A172 (cell line): ENCODE data around the gene PPP2R3C.

GRCh38 chr14:34130918-34131546 is 180.2 kb upstream of the EGLN3 start:
- RAMPAGE, long total RNA: no peak

DNA sequence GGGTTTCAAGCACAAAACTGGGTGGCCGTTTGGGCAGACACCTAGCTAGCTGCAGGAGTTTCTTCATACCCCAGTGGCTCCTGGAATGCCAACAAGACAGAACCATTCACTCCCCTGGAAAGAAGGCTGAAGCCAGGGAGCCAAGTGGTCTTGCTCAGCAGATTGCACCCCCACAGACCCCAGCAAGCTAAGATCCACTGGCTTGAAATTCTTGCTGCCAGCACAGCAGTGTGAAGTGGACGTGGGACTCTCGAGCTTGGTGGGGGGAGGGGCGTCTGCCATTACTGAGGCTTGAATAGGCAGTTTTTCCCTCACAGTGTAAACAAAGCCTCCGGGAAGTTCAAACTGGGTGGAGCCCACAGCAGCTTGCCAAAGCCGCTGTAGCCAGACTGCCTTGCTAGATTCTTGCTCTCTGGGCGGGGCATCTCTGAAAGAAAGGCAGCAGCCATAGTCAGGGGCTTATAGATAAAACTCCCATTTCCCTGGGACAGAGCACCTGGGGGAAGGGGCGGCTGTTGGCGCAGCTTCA is 188.9 kb upstream of the EGLN3 start:
- RAMPAGE, long total RNA: no peak

- RAMPAGE, long total RNA: no peak
Observed at GRCh38 chr14:34191561-34192034, 240.7 kb upstream of the EGLN3 start.

- RAMPAGE, long total RNA: no peak
Observed at GRCh38 chr14:34364266-34364532, 97.8 kb downstream of the SPTSSA start.

DNA sequence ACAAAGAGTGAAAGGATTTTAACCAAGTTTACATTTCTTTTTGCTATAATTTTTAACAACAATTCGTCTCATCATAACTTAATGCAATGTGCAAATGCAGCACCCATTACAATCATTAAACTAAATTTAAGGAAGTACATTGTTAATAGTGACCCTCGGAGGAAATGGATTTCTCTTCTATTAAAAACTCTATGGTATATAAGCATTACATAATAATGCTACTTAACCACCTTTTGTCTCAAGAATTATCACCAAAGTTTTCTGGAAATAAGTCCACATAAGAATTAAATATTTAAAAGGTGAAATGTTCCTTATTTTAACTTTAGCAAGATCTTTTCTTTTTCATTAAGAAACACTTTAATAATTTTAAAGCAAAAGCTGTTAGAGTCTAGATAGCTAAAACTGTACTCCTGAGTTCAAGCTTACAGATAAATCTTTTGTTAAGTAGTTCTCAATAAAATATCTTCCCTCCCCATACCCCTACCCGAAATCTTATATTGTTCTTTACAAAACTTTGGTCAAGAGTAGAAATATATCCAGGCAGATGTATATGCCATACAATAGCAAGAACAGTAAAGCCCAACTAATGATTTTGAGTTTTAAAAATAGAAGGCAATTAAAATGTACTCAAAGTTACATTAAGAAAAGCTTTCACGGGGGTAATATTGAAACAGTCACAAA is 27.6 kb downstream of the SPTSSA start:
- RAMPAGE, long total RNA: no peak

- RAMPAGE, long total RNA: no peak
Observed at GRCh38 chr14:34568950-34569371, 29.5 kb upstream of the EAPP start.

GRCh38 chr14:34665931-34666521 is 36.1 kb upstream of the SNX6 start:
- RAMPAGE, long total RNA: no peak

GRCh38 chr14:34693019-34693681 is 21.2 kb downstream of the CFL2 start:
- RAMPAGE, long total RNA: no peak

DNA sequence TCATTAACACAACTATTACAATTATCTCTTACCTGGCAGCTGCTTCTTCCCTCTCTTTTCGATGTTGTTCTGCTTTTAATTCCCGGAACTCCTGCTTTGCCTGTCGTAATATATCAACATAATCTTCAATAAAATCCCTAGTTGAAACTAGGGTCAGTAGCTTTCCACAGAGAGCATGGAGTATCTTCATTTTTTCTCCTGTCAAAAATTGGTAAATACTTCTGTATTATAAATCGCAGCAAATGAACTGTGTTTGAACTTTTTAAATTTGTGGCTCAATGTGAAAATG is 69.3 kb upstream of the CFL2 start:
- RAMPAGE, long total RNA: no peak

GRCh38 chr14:34842812-34843790 is 32.1 kb downstream of the BAZ1A start:
- RAMPAGE, long total RNA: no peak

DNA sequence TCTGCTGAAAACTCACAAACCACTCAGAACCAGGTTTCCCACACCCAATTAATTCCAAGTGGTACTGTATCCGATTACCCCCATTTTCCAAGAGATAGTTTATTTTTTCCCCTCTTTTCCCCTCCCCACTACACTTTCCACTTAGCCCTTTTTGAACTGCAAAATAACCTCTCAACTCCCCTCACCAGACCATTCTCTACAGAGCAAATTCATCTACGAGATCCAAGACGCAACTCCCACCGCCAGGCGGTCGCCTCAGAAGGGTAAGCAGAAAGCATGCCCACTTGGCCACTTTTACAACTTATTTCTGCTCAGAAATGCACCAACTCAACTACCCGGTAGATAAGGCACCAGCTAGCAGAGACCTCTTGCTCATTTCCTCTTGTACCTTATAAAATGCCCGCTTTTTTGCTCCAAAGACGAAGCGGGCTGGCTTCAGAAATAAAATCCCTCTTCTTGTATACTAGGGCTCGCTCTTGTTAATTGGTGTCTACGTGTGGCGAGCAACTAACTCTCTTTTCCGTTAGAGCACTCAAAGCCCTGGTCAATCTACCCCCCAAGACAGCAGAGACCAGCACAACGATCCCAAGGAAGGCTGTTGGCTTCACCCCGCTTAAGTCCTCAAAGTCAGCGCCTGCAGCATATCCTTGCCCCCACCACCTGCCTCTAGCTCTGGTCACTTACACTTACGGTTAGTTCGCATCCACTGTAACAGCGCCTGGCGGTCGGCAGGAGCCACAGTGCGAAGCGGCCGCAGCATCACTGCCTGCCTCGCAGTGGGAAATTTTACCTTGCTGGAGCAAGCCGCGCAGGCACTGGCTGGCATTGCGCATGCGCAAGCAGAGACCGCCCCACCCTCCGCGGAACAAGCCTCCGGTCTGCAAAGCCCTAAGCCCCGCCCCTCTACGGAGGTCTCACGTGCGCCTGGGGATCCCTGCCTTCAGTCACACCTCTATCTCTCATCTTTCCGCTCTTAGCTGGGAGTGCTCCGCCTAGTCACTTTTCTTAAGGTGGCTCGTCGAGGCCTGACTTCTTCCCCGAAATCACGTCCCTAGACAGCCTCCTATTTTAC is 716 bp upstream of the SRP54 start:
- RAMPAGE, long total RNA: no peak

DNA sequence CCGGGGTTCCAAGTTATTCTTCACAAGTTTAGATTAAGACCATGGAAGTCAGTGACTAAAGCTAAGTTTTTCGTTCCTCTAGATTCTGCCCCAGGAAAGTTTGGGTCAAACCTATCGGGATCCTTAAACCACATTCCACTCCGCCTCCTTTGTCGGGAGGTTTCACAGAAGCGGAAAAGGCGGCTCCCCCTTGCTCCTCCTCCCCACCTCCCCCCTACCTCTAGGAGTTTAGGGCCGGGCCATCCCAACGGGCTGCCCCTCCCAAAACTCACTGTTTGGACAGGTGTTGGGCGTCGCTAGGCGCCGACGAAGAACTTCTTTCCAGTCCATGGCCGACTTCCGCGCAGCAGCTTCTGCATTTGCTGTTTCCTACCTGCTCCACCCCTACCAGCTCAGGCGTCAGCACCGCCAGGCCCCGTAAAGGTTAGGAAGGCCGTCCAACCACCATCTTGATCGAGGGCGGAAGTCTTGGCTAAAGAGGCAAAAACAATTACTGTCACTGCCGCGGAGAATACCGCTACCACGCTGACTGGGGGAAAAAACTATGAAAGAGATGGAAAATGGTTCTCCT is at the start of gene PPP2R3C:
PPP2R3C (minus strand) TSS at position 361 of the 571 bp plus-strand sequence.
- RAMPAGE, long total RNA: start-site peak on the minus strand centred at position 363 of the sequence, 45 bp wide, 17 and 66 reads in 2 replicates

DNA sequence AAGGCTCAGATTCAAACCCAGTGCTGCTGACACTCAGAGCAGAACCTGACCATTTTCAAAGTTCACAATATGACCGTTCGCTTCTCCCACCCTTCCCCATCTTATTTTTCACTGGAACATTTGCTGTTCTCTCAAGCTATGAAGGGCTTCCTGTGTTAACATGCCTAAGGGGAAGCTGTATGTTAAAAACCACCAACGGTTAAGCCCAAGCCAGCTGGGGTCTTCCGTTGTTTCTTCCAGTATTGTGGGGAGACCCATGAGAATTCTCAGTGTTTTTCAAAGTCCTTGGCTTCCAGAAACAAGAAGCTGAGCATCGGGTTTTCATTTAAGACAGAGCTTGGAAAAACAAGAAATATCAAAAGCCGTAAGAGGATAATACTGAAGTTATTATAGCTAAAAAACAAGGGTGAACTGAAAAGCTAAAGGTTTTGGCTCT is 6.0 kb upstream of the PSMA6 start:
- RAMPAGE, long total RNA: no peak

DNA sequence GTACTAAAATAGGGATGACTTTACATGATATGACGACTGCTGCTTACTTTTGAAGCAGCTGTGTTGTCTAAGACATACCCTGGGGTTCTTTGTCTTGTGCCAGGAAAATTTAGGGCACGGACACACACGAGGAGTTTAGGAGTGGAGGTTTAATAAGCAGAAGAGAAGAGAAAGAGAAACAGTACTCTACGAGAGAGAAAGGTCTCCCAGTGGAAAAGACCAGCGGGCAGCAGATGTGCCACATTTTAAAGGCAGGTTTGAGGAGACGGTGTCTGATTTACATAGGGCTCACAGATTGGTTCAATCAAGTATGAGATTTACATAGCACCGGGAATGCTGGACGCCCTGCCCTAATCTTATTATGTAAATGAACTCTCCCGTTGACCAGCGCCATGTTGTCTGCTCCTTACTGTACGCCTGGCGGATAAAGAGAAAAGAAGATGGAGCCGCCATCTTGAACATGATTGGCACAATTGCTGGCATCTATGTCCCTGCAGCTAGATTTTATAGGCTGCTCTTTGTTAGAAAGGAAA is 17.9 kb downstream of the NFKBIA start:
- RAMPAGE, long total RNA: no peak

DNA sequence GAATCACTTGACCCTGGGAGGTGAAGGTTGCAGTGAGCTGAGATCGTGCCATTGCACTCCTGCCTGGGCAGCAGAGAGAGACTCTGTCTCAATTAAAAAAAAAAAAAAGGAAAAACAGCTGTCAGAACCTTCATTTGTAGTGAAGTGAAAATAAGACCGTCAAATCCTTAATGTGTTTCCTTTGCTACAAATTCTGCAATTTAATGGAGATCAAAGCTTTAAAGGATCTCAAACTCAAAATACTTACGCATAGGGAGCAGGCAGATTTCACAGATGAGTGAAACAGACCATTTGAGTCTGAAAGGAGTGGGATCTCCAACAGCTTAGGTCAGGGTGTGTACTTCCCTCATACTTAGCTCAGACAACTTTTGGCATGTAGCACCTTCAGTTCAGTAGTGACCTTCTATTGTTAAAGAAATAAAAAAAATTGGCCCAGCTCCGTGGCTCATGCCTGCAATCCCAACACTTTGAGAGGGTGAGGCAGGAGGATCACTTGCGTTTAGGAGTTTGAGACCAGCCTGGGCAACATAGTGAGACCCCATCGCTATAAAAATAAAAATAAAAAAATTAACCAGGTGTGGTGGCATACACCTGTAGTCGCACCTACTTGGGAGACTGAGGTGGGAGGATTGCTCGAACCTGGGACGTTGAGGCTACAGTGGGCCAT is 4.5 kb upstream of the NFKBIA start:
- RAMPAGE, long total RNA: no peak

GRCh38 chr14:35826641-35827310 is 638 bp downstream of the BRMS1L start:
- RAMPAGE, long total RNA: no peak

DNA sequence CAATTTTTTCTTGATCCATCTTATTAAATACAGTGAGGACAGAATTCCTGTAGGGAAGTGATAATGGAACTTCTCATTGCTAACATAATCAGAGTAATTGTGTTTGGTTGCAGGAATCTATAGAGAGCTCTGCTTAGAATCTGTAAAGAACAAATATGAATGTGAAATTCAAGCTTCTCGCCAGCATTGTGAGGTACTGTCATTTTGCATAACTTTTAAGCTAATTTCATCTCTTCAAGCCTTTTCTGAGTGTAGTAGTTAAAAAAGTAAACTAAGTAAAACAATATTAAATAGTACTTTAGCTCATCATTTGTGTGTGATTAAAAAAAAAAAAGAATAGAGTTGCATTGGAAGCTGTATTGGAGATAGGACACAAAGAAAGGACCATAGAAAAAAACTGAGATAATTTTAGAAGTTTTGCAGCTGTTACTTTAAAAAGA is 8.6 kb downstream of the BRMS1L start:
- RAMPAGE, long total RNA: no peak

DNA sequence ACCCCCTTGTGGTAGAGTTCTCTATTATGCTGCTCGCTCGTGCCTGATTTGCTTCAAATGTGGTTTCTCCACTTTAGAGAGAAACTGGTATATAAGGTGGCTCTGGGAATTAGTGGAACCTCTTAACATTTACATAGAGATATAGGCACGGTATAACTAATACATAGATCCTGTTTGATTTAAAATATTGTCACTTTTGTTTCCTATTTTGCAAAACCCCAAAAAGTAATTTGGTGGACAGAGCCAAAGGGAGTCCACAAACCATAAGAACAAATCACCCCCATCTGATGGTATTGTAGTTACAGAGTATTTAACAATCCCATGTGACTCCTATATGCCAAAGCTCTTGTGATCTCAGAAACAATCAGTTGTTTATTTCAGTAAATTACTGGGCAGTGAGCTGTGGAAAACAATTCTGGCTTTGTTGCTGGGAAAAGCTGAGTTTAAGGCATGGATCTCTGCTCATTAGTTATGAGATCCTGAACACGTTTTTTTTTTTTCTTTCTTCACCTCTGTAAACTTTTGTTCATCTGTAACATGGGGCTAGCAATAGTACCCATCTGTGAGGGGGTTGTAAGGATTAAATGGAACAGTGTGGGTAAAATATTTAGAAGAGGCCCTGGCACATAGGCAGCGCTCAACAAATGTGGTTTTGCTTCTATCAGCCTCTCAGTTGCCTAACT is 159.7 kb downstream of the BRMS1L start:
- RAMPAGE, long total RNA: no peak

- RAMPAGE, long total RNA: no peak
Observed at GRCh38 chr14:36069689-36070043, 243.5 kb downstream of the BRMS1L start.

GRCh38 chr14:36279851-36280246 is 40.6 kb downstream of the MBIP start:
- RAMPAGE, long total RNA: no peak